Pericardium fibroblast (primary cell): ENCODE data around the genes RBMS2, GPR182, ZBTB39 and TAC3.

GRCh38 chr12:56521632-56522141, at the start of gene RBMS2:
RBMS2 (plus strand) TSS chr12:56521820.
- RAMPAGE, long total RNA = no peak

- RAMPAGE, long total RNA = no peak
These were observed 49.6 kb downstream of the RBMS2 start for GRCh38 chr12:56571121-56571669.

- RAMPAGE, long total RNA = no peak
These were observed 5.4 kb downstream of the HSD17B6 start for GRCh38 chr12:56768390-56769026.

- RAMPAGE, long total RNA = no peak
These were observed 2.9 kb upstream of the GPR182 start for GRCh38 chr12:56991239-56991980.

DNA sequence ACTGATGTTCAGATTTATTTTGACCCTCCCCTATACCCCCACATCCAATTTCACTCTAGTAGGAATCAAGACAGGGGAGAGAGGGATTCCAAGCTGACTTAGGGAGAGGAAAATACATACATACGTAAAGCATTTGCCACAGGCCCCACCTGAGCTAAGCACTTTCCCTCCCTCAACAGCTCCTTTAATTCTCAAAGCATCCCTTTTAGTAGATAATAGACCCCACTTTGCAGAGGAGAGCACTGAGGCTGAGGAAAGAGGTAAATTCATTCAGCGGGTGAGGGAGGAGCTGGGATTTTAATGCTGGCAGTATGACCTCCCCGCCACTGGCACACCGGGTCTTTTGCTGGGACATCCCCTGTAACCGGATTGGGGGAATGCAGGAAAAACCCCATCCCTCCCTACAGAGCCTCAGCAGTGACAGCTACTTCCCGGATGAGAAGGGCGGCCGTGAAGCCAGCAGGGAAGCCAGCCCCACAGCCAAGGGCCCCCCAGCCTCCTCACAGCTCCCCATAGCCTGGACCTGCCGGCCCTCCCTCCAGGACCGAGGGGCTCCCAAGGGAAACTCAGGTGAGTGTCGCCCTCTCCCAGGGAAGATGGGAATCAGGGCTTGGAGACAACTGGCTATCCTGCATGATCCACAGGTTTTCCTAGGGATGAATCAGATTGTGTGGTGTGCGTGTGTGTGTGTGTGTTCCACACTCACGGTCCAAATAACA, at the start of gene GPR182:
Gene GPR182 (plus strand): TSS at position 414 of the 719 bp plus-strand sequence.
- RAMPAGE, long total RNA = no peak

GRCh38 chr12:57005765-57007012, at the start of gene ZBTB39:
ZBTB39 (minus strand) TSS chr12:57006546.
- RAMPAGE, long total RNA = no peak

DNA sequence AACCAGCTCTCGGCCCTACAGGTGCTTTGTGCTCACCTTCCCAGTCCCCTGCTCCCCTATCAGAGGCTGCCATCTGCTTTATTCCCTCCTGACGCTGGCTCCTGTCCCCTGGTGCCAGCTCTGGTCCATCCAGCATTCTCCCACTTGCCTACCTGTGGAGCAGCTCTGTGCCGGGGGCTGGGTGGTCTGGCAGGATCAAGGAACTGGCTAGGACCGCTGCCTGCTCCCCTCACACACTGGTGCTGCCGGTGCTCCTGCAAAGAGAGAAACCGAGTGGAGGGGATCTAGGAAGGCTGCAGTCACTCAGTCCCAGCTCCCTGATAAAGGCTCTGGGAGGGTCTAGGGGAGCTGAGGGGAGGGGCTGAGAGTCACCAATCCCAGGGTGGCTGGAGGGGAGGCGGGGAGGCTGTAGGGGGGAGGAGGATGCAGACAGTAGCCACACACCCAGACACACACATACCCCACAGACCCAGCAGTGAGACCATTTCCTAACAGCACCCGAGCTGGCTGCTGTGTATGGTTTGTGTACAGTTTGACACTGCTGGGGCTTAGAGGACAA, at the start of gene TAC3:
Gene TAC3 (minus strand): TSS at position 295 of the 559 bp plus-strand sequence.
- RAMPAGE, long total RNA = no peak

GRCh38 chr12:57101827-57102194, 9.4 kb downstream of the STAT6 start:
- RAMPAGE, long total RNA = no peak

GRCh38 chr12:57129236-57129940, 1.1 kb downstream of the LRP1 start:
- RAMPAGE, long total RNA = no peak

DNA sequence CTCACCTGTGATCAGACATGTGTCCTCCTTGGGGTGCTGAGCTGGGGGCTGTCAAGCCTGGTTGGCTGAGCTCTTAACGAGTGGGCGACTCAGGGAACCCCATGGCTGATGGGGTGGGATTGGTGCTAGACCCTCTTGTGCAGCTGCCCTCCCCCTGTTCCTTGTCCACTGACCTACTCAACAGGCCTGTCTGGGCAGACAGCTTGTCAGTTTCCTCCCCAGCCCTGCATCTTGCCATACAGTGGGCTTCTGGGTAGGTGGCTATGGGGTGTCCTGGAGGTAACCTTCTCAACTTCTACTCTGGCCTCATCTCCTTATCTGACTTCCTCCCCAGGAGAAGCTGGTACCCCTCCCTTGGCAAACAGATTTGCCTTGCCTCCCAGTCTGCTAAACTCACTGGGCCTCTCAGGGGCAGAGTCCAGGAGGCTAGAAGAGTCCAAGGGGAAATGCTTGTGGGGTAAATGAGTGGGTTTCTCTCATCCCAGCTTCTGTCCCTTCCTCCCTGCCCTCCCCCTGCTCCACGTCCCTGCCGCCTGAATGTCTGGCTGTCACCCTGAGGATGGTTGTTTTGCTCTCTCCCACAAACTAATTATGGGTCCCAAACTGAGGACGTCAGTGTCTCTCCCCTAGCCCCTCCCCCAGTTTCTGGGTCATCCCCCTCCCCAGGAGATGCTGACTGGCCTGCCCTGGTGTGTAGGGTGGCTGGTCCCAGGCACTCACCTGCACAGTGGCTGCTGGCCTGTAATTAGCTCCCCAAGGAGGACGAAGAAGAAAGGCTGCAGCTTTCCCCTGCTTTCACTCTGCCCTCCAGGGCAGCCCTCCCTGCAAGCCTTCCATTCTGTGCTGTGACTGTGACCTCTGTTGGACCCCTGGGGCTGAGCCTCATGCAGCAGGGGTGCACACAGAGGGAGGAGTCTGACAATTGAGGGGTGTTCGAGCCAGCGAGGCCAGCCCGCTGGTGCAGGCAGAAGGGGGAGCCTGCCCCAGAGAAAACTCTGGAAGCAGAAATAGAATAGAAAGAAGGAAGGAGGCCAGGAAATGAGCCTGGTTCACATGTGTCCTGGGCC, 18.8 kb downstream of the LRP1 start:
- RAMPAGE, long total RNA = no peak

DNA sequence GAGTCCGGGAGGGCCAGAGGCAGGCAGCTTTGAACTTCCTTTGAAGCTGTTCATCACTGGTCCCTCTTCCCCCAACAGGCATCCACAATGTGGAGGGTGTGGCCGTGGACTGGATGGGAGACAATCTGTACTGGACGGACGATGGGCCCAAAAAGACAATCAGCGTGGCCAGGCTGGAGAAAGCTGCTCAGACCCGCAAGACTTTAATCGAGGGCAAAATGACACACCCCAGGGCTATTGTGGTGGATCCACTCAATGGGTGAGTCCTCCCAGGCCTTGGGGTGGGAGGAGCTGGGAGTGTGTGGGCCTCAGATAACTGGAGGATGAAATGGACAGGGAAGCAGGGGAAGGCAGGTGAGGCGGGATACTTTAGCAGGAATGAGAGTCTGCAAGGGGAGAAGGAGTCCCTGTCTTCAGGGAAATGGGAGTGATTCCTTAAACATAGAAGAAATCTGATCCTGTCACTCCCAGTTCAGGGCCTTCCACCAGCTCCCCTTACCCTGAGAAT, 31.5 kb downstream of the LRP1 start:
- RAMPAGE, long total RNA = no peak

- RAMPAGE, long total RNA = no peak
These were observed 16.9 kb upstream of the NXPH4 start for GRCh38 chr12:57199621-57200123.

- RAMPAGE, long total RNA = no peak
These were observed 12.1 kb upstream of the NXPH4 start for GRCh38 chr12:57204410-57205035.

DNA sequence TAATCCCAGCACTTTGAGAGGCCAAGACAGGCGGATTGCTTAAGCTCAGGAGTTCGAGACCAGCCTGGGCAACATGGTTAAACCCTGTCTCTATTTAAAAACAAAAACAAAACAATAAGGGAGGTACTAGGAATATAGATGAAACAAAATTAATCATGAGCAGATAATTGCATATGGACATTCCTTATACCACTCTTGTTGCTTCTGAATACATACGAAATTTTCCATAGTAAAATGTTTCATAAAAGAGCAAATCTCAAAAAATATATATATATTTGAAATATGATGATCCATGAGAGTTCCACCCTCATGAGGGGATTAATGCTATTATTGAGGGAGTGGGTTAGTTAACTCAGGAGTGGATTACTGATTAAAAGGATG, 22.4 kb downstream of the R3HDM2 start:
- RAMPAGE, long total RNA = no peak

GRCh38 chr12:57419743-57420407, 11.0 kb downstream of the R3HDM2 start:
- RAMPAGE, long total RNA = no peak

- RAMPAGE, long total RNA = no peak
These were observed 972 bp downstream of the INHBE start for GRCh38 chr12:57456062-57456496.

GRCh38 chr12:57528170-57529162, 5.8 kb downstream of the MBD6 start:
- RAMPAGE, long total RNA = no peak

- RAMPAGE, long total RNA = no peak
These were observed 5.4 kb downstream of the DCTN2 start for GRCh38 chr12:57541624-57542022.

- RAMPAGE, long total RNA = no peak
These were observed 1.2 kb upstream of the ARHGEF25 start for GRCh38 chr12:57609649-57610747.

GRCh38 chr12:57613868-57614961, 3.0 kb downstream of the ARHGEF25 start:
- RAMPAGE, long total RNA = no peak